Neural cell (in vitro differentiated cells): ENCODE measurements around a stretch of chrX.

DNA sequence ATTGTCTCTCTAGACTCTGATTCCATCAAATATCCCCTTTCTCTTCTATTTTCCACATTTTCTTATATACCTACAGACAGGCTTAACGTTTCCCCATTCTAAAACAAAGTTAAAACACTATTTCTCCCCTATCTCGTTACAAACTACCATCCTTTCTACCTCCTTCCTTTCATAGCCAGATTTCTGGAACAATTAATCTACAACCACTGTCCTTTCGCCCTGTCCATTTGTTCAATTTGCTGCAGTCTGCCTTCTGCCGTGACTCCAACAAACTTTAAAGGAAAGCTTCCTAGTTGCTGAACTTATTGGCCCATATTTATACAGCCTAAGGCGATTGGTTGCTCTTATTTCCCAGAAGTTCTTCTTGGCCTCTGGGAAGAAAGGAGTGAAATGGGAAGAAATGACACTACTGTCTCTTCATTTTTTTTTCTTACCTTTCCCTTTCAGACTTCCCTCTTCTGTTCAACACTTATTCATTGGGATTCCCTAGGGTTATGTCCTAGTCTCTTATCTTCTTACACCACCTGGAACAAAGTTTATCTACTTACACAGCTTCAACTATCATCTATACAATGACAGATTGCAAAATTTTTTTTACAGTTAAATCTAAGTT, 68.2 kb downstream of the SNX12 start:
- RAMPAGE, long total RNA: no peak

GRCh38 chrX:71216148-71217107, 6.6 kb upstream of the GJB1 start:
- RAMPAGE, long total RNA: no peak

- RAMPAGE, long total RNA: no peak
Measured at GRCh38 chrX:71515017-71515389, 17.9 kb upstream of the OGT start.

DNA sequence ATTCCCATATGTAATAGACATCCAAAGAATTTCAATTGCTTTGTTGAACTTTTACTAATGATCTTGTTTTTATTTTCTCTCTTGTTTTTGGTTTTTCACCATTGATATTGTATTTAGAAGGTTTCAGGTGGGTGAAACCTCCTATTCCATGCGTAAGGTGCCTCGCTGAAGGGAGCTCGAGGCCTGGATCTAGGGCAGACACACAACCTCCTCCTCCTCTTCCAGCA, 13.2 kb downstream of the OGT start:
- RAMPAGE, long total RNA: no peak

GRCh38 chrX:72078200-72078696, 103.3 kb upstream of the PIN4 start:
- RAMPAGE, long total RNA: no peak

DNA sequence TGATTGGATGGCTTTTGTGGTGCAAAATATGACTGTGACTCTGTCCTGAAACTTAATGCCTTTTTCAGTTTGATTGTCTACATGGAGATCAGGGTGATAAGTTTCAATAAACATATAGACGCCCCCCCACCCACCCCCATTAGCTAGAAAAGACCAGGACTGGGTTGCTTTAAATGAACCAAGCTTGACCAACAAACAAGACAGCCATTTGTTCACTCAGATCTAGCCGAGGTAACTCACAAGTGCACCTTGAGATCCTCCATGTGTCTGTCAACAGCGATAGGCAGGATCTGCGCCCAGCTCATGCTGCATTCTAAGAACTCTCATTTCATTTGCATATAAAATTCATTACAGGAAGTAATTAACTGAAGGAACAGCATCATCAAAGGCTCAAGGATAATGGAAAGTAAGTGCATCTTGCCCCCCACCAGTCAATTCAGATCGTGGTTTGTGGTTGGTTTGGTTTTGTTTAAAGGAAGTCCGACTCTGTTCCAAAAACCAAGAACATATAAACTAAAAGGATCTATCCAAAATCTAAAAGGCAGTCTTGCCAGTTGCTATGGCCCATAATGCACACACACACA, 37.3 kb upstream of the PIN4 start:
- RAMPAGE, long total RNA: no peak

GRCh38 chrX:72266981-72267452, 10.0 kb downstream of the RPS4X start:
- RAMPAGE, long total RNA: no peak

- RAMPAGE, long total RNA: no peak
Measured at GRCh38 chrX:72714383-72715091, 431 bp upstream of the PHKA1 start.

GRCh38 chrX:73127679-73127951, 48.3 kb upstream of the PABPC1L2A start:
- RAMPAGE, long total RNA: no peak

DNA sequence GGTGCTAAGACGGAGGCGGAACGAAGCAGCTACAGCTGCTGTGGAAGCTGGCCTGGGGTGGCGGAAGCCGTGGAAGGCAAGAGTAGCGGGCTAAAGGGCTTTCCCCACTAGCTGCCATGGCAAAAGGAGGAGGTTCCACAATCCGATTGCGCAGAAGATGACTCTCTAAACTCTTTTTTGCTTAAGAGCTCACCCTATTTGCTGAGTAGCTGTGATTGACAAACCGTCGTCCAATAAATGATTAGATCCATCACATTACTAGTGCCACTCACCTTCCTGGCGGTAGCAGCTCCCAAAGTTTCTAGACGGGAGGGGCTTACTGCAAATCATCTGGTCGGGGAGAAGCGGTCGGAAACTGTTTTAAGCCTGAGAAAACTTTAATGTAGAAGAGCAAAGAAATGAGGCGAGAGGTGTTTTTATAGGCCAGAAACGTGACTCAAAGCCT, 48.7 kb upstream of the PABPC1L2A start:
- RAMPAGE, long total RNA: no peak

- RAMPAGE, long total RNA: no peak
Measured at GRCh38 chrX:73510978-73511705, 51.9 kb upstream of the CHIC1 start.

DNA sequence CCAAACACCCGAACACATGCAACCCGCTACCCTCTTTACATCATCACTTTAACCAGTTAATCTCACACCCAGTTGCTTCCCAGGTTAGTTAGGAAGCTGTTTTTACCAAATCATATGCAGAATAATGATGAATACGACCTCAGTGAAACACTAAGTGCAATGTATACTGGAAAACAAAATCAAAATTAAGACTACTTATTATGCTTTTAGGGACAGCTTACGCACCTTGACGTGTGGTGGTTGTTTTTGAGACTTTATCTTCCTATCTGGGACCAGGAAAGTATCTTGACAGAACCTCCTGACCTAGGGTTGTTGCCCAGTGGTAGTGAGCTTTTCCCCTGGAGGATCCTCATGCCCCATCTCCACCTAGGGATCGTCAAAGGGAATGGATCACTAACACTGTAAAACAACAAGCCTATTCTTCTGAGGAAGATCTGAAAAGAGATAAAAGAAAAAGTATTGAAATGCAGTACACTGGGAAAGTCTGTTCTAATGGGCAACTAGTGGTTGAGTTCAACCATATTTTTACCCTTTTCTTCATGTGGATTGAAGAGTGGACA, 267.9 kb downstream of the CHIC1 start:
- RAMPAGE, long total RNA: no peak

DNA sequence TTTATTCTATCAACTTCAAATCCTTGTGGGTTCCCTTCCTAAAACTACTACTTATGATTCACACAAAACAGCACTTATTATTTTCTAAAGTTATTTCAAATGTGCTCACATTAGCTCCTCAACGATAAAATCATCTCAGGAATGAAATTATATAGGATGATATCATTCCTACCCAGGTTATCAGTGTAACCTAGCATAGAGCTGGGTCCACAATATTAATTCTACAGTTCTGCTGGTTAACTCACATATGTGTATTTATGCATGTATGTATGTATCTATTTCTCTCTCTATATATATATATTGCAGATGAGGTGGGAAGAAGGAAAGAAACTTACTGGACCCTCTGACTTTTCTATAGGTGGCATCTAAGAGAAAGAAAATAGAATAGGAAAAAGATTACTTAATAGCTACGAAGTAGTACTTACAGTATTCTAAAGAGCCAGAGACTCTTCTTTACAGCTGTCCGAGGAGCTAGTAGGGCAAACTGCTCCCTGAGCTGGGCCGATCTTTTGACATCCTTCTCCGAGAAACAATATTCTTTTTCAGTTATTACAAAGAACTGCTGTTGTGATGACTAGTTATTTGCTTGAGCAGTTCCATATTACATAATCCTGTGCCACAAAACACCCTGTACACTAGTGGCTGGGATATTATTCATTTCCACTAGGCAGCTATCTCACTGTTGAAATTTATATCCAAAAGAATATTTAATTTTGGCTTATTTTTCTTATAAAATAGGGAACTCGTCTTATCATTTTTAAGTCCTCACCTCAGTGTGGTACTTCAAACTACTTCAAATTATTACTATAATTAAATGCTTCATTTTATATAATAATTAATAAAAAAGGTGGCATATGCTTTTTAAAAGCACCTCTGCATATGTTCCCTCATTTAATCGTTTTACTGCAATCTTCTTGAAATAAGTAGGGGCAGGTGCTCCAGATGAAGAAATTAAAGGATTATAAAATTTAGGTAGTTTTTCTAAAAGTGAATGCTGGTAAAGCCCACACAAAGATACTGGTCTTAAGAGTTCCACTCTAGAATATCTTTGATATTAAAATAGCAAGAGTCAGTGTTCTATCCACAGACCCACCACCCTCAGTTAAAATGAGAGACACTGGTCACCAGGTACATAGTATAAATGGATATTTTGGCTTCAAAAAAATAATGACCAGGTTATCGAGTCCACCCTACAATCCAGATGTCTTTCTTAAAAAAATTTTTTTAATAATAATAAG, 278.4 kb downstream of the CHIC1 start:
- RAMPAGE, long total RNA: no peak

DNA sequence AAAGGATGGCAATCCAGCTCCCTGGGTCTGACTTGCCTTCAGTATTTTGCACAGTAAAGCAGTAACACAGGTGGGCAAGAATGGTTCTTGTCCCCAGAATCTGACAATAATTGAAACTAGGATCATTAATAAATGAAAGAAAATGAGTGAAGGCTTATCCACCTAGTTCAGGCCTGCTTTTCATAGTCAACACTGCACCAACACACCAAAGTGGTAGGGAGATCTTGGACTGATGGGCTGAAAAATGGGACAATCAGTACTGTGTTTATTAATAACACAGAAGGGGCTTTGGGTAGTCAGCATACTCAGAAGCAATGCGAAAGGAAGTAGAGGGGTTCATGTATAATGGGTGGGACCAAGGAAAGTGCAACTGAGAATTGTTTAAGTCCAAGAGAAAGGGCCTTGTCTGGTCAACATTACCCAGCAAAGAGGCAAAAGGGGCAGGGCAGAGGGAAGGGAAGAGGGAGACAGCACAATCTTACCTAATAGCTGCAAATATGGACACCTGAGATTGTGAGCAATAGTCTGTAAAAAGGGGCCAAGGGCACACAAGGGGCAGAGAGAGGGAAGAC, 279.5 kb downstream of the CHIC1 start:
- RAMPAGE, long total RNA: no peak

GRCh38 chrX:73850896-73852039, 288.3 kb downstream of the CHIC1 start:
- RAMPAGE, long total RNA: no peak

GRCh38 chrX:73852508-73853178, 289.6 kb downstream of the CHIC1 start:
- RAMPAGE, long total RNA: no peak

DNA sequence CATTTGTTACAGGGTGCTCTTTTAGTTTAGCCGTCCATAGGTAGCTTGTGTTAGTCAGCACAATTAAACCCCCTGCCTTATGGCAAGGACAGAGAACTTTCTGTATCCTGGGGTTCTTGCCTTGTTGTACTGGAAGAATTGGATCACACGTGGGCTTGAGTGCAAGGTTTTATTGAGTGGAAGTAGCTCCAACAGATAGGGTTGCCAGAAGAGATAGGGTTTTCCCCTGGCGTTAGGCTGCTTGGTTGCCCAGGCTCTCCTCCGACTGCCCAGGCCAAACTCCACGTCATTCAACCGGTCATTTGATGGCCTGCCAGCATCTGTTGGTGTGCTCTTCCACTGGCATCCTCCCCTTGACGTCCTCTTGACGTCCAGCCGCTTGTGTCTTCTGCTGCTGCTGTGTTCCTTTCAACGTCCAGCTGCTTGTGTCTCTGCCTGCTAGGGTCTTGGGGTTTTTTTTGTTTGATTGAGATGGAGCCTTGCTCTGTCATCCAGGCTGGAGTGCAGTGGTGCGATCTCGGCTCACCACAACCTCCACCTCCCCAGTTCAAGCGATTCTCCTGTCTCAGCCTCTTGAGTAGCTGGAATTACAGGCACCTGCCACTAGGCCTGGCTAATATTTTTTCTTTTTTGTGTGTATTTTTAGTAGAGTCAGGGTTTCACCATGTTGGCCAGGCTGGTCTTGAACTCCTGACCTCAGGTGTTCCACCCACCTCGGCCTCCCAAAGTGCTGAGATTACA, 340.2 kb upstream of the ZCCHC13 start:
- RAMPAGE, long total RNA: no peak

DNA sequence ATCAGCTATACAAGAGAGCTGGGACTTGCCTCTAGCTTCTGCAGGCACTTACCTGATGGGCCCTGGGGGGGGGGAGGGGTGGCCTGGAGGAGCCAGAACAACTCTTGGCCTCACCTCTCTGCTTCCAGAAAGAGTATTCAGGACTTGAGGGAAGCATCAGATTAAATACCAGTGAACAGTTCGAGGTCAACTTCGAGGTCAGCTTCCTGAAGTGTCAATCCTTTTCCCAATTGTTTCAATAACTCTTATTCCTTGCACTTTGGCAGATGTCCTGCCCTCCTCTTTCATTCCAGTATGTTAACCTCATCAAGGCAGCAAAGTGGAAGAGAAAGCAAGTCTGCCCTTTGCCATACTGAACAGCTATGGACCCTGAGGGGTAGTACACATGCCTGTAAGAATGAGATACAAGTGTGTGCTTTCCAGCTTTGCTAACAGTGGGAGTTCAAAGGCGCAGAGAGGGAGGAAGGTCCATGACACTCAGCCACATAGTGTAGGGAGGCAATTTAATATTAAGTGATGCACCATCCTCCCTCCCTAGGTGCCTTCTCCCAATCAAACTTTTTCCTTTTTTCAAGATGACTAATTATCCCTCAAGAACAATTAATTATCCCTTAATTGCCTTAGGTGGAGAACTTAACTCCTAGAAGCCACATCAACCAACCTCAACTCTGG, 96.5 kb upstream of the ZCCHC13 start:
- RAMPAGE, long total RNA: no peak

DNA sequence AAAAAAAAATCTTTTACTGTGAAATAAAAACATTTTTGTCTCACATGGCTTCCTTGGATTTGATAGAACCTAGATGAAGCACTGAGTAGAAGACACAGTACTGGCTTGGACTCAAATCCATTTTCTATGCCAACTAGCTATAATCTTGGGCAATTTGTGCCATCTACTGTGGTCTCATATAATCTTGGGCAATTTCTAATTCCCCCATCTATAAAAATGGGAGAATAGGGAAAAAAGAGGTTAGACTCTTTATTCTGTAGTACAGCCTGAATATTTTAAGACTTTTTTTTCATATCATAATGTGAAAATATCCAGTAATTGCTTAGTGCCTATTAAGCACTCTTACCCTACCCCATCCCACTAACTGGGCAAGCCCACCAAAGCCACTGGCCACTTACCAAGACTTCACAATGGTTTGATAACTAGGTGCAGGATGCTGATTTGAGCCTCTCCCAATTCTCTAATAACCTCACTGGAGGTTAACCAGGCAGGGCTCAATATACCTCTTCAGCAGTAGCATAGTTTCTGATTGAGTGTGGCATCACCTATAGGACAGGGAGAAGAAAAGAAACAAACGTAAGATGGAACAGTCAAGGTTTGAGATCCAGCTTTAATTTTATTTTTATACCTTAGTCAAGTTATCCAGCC, 22.6 kb upstream of the ZCCHC13 start:
- RAMPAGE, long total RNA: no peak

- RAMPAGE, long total RNA: no peak
Measured at GRCh38 chrX:74290270-74290873, 13.6 kb upstream of the ZCCHC13 start.